REH cell (cell line): ENCODE results near the genes HAUS4, SLC7A8 and CPNE6.

DNA sequence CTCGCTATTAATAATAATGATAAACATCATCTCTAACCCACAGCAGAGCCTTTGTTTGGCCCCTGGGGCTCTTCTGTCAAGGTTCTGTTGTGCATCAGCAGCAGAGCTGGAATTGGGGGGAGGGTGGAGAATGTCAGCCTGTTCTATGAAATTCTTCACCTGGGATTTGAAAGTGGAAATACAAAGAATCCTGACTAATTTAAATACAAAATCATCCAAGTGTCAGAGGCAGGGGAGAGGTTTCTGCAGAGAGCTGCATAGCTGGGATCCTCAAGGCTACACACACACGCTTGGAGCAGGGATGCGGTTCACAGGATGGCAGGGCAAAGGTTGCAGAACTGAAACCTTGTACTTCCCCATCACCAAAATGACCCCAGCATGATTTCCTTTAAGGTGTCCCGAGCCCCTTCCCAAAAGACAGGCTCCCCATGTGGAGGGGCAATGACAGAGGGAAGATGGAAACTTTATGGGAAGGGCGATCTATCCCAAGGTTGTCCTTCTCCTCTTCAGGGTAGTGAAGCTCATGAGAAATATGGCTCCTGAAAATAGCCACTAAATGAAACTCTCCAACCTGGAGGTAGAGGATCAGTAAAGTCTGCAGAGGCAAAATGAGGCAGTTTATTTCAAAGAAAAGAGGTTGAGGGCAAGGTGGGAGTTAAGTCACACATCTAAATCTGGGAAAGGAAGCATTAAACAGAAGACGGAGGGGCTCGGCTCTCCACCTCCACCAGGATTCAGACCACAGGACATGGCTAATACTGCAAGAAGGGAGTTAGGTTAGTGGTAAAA, 71.6 kb downstream of the DAD1 start:
- PRO-cap: no peak

GRCh38 chr14:22531237-22532057, 57.6 kb downstream of the DAD1 start:
- PRO-cap: no peak

- PRO-cap: no peak
These were observed 55.7 kb downstream of the DAD1 start for GRCh38 chr14:22533160-22533791.

DNA sequence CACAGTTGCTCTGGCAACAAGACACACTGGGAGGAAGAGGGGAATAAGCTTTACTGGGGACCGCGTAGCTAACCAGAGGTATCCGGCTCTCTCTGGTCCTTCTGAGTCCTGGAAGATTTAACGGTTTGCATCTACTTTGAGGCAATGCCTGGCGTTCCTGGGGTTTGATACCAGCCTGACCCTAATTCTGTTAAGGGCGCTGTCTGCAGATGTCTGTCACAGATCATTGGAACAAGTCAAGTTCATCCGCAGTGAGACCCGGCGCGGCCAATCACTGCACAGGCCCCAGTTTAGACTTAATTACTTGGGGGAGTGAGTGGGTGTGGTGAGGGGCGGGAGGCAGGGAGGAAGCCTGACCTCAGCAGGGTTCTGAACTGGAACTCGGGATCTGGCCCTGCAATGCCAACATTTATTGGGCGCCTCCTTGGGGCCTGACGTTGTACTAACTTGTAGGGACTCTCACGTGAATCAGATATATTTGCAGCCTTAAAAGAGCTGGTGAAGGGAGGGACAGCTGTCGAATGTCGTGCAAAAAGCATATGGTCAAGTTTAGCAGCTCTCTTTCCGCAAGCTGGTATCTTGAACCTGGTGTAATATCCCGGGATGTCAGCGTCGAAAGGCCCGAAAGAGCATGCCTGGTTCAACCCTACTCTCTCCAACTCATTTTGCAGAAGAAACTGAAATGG, 575 bp upstream of the DAD1 start:
- PRO-cap: bidirectional peak, plus-strand start at position 75 of the sequence, minus-strand start outside the sequence; bidirectional peak, plus-strand start at position 471 of the sequence, minus-strand start at position 218 of the sequence

GRCh38 chr14:22853528-22853714, 17.0 kb downstream of the MMP14 start:
- PRO-cap: unidirectional peak, minus-strand start at chr14:22853602

DNA sequence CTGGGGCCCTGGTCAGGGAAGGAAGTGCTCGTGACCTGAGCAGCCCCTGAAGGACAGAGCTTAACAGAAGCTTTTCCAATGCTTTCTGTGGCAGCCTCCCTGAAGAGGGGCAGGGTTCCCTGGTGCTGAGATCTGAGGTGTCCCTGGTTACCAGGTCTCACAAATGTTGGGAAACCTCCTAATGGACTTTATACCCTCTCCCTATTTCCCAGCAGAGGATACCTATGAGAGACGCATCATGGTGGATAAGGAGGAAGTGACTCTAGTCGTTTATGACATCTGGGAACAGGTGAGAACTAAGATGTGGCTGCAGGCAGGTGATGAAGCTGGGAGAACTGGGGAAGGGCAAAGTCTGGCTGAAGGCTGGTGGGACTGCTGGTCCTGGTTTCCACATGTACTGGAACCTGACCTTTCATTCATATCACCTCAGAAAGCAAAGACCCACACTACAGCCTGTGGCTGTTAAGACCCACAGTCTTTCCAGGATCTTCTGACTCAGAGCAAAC, 2.1 kb downstream of the REM2 start:
- PRO-cap: no peak

GRCh38 chr14:22956344-22957334, at the start of gene HAUS4:
Gene HAUS4 (minus strand): TSS chr14:22957090.
- PRO-cap: bidirectional peak, plus-strand start at chr14:22957214, minus-strand start at chr14:22957140

DNA sequence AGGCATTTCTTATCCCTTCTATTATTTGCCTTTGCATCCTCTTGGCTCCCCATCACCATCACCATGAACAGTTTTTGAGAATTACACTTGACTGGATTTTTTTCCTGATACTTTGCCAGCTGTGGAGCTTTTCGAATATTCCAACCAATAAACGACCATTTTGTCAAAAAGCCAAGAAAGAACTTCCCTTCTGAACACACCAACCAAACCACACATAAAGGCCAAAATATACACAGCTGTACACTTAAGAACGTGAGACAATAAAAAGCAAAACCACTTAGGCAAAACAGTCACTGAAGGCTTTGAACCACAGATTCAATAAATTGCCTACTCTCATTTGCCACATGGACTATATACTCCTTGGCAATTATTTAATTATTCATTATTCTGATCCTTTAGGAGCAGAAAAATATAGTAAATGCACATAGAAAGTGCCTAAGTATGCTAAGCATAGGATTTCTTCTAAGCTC, 1.1 kb downstream of the C14orf93 start:
- PRO-cap: bidirectional peak, plus-strand start at position 312 of the sequence, minus-strand start at position 219 of the sequence

DNA sequence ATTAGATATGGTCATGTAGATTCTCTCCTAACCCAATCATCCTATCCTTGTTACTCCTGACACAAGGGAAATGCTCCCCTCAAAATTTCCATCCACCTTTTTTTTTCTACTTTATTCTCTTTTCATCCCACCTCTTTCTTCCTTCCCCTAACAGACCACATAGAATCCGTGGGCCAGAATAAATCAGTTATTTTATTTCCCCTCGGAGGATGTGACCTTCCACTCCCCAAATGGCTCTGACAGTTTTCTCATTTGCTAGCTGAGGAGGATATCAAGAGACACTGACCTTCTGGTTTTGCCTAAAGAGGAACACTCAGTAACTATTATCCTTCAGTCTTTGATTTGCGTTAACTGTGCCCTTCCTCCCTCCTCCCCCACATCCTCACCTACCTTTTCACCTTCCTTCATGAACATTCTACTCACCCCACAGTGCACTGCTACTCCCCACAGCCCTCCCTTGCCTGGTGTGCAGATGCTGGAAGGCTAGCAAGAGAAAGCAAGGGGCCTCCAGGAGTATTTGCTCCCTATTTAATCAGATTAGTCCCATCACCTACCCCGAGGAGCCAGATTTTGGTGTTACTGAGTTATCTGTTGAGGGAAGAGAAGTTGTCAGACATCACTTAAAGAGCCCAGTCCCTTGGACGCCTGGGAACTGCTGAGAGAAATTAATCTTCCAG, 11.8 kb downstream of the PSMB5 start:
- PRO-cap: no peak

GRCh38 chr14:23059204-23059641, 1.9 kb upstream of the CDH24 start:
- PRO-cap: no peak

DNA sequence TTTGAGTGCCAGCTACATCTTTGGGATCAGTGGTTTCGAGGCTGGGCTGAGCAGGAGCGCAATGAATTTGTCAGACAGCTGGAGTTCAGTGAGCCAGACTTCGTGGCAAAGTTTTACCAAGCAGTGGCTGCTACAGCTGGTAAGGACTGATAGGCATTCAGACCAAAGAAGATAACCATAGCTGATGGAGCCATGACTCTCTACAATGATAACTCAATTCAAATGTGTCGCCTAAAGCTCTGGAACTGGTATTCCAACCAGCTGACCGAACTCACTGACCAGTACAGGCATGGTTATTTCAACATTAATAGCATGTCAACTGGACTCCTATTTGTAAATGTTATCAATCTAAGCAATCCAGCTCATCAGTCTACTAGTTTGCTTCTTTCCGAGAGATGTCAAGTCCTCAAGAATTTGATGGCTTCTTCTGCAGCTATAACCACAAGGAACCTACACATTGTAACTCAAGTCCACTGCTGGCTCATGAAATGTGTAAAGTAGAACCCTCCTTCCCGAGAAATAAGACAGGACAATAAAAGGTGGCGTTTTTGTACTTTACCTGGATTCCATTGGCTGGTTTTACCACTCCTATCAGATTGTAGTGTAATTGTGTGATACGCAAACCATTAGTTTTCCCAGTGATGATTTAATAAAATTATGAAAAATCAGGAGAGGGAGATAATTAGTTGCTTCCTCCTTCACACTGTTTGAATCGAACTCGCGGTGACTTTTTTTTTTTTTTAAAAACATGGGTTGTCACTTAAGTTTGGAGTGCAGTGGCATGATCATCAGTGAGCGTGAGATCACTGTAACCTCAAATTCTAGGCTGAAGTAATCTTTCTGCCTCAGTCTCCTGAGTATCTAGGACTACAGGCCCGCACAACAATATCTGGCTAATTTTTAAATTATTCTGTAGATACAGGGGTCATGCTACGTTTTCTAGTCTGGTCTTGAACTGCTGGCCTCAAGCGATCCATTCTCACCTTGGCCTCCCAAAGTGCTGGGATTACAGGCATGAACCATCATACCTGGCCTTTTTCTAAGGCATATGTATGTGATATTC, 3.0 kb downstream of the C14orf119 start:
- PRO-cap: no peak

DNA sequence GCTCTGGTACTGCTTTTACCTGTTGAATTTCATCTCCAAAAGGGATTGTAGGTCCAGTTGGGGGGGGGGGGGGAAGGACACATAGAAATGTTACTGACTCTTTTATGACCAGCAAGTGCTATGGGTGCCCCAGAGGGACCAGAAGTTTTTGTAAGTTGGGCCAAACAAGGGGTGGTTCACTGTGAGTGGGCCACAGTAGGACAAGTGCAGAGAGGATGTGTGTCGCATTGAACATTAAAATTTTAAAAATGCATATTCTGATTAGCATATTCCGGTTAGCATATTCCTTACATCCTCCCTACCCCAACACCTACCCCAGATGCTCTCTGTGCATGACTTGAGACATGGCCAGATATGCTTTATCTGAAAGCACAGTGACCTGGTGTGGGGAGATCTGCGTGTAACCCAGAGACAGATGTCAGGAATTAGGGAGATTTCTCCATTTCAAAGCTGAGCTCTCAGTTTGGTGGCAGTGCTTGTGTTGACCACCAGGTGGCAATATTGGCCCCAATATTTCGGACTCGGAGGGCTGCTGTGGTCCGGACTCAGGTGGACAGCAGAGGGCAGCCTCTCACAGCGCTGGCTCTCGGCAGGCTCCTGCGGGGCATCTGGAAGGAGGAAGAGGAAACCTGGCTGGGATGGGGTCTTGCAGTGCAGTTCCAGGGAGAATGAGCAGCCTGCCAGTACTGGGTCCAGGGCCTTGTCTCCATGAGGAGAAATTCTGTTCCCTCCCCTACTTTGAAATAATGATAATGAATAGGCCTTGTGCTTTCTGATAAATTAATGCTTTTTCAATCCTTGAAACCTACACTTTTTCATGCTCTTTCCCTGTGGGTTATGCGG, 1.6 kb upstream of the CEBPE start:
- PRO-cap: bidirectional peak, plus-strand start at position 656 of the sequence, minus-strand start at position 427 of the sequence

DNA sequence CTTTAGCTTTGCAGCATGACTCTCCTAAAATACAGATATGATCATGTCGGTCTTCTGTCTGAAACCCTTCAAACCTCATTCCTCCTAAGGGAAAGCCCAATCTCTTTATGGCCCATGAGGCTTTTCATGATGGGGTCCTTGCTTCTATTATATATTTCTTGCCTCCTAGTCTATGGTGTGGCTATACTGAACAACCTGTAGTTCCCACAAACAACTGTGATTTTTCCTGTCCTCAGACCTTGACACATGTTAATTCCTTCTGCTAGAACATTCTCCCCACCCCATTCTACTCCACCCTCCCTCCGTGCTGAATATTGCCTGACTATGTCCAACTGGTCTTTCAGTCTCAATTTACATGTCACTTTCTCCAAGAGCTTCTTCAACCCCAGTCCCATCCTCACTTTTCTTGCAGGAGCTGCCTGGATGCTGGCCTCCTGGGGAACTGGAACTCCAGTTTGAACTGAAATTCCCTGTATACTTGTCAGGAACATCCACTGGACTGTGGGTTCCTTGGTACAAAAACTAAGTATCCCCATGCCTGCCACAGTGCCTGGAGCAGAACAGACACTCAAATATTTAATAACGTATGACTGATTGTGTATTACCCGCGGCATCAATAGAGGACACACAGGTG, 25.9 kb downstream of the SLC7A8 start:
- PRO-cap: no peak

GRCh38 chr14:23160730-23161790, 22.4 kb downstream of the SLC7A8 start:
- PRO-cap: no peak

- PRO-cap: no peak
These were observed at the start of gene SLC7A8 for GRCh38 chr14:23183048-23184199. Gene SLC7A8 (minus strand): TSS chr14:23183660.

GRCh38 chr14:23415082-23416009, 7.3 kb upstream of the MYH6 start:
- PRO-cap: no peak

DNA sequence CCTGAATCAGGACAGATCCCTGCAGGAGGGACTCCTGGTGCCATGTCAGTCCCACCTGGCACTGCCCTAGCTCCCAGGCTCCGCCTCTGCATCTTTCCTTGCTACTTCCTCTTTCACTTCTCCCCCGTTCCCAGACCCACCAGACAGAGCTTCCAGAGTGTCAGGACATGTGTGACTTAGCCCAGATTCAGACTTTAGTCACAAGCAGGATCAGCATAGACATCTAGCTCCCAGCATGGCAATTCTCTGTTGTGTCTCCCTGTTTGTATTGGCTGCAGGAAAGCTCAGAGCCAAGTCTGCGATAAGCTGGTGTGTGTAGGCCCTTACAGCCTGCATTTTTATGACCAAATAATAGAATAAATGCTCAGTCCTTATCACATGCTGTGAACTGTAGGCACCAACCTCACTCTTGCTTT, 5.7 kb downstream of the DHRS2 start:
- PRO-cap: no peak

- PRO-cap: no peak
These were observed 69.5 kb upstream of the DHRS4 start for GRCh38 chr14:23884043-23884549.

DNA sequence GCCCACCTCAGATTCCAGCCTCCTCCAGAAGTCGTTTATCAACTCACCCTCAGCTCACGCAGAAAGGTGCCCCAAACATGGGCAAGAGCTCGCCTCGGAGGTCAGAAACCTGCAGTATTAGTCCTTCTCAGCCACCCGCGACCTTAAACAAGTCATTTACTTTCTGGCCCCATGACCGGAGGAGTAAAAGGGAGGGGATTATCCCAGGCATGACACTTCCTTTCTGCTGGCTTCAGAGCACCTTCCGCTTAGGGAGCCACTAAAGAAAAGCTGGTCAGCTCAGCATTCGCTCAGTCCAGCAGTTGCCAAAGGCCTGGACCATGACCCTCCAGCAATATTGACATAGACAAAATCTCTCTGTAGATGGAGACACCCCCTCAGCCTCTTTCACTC, 4.3 kb upstream of the CPNE6 start:
- PRO-cap: no peak

DNA sequence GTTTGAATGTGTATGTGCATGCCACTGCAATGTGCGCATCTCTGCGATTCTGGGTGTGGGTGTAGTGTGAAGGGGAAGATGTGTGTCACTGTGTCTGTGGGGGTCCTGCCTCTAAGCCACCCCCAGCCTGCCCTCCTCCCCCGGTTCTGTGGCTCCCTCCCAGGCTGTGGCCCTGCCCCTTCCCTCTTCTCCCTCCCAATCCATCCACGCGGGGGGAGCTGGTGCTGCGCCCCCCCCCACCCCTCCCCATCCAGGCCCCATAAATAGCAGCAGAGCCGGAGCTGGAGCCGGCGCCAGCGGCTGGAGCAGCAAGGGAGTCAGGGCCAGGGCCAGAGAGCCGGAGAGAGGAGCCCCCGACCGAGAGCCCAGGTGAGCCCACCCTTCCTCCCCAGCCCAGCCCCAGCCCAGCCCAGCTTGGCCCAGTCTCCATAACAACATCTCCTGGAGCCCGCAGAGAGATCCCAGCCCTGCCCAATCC, at the start of gene CPNE6:
Gene CPNE6, plus strand, starts transcription at position 290 of the 478 bp plus-strand sequence.
- PRO-cap: no peak